ENCODE measurements around the gene LIF.

GRCh38 chr22:30196701-30197296, 49.8 kb downstream of the LIF start:
- PRO-cap, result bidirectional peak, plus-strand start at chr22:30196958, minus-strand start at chr22:30196878

GRCh38 chr22:30246322-30246981, at the start of gene LIF:
Gene LIF (minus strand): TSS chr22:30246759.
- PRO-cap, result bidirectional peak, plus-strand start at chr22:30246567, minus-strand start at chr22:30246536; unidirectional peak, minus-strand start at chr22:30246759

DNA sequence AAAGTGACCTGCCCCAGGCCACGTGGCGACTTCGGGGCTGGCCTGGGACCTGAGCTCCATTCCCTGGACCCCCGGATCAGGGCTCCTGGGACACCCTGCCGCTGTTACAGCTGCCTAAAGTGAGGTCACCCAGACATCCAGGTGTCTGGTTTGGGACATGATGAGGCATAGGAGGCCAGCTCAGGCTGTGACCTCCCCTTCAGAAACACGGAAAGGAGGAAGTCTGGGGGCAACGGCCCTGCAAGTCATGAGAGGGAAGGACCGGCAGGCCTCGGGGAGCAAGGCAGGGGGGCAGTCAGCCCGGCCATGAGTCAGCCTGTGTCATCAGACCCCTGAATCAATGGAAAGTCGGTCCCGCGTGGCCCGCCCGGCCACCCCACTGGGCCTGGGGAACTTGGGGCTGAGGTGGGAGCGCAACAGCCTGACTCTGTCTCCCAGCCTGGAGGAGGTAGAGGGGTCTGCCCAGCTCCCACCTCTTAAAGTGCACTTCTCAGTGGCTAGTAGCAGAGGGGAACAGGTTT, 3.3 kb downstream of the OSM start:
- PRO-cap, result no peak

DNA sequence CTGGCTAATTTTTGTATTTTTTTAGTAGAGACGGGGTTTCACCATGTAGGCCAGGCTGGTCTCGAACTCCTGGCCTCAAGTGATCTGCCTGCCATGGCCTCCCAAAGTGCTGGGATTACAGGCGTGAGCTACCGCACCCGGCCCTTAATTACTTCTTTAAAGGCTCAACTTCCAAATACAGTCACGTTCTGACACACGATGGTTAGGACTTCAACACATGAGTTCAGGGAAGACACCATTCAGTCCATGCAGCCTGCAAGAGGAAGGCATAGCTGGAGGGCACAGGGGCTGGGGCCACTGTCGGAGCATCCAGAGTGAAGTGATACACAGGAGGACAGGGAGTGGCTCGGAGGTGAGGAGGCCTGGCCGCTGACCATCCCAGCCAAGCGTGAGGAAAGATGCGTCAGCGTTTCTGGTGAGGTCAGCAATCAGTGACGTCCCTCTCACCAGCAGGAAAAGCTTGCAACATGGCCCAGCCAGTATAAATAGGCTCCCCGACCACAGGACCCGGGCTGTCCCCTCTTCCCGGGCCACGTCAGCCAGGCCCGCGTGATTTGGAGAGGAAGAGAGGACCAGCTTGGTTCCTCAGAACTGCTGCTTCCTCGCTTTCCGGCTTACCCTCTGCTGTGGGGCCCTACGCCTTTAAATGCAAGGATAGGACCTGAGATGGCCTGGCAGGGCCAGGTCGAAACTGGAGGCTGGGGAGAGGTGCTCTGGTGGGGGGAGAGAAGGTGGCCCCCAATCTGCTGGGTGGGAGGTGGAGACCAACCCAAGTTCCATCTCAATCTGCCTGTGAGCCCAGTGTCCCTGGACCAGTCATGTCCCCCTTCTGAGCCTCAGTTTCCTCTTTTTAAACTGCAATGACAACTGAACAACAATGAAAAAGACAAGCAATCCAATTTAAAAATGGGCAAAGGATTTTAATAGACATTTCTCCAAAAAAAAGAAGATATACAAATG, 4.2 kb upstream of the OSM start:
- PRO-cap, result no peak

GRCh38 chr22:30279372-30280040, 9.8 kb downstream of the CASTOR1 start:
- PRO-cap, result no peak

DNA sequence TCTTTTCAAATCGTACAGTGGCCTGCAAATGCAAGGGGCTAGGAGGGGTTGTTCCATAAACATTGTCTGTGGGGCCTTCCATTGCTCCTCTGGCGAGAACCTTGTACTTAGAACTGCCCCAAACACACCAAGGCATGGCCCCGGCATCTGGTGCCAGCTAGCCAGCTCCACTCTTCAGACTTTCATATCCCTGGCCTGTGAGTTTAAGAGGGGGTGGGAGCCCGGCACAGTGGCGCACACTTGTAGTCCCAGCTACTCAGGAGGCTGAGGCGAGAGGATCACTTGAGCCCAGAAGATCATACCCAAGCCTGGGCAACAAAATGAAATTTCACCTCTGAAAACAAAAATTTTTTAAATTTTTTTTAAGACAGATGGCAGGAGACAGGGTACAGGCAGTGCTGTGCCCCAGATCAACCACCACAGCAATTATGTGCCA, 8.5 kb downstream of the SF3A1 start:
- PRO-cap, result no peak

- PRO-cap, result no peak
Observed at GRCh38 chr22:30573599-30573878, 926 bp downstream of the GAL3ST1 start.

DNA sequence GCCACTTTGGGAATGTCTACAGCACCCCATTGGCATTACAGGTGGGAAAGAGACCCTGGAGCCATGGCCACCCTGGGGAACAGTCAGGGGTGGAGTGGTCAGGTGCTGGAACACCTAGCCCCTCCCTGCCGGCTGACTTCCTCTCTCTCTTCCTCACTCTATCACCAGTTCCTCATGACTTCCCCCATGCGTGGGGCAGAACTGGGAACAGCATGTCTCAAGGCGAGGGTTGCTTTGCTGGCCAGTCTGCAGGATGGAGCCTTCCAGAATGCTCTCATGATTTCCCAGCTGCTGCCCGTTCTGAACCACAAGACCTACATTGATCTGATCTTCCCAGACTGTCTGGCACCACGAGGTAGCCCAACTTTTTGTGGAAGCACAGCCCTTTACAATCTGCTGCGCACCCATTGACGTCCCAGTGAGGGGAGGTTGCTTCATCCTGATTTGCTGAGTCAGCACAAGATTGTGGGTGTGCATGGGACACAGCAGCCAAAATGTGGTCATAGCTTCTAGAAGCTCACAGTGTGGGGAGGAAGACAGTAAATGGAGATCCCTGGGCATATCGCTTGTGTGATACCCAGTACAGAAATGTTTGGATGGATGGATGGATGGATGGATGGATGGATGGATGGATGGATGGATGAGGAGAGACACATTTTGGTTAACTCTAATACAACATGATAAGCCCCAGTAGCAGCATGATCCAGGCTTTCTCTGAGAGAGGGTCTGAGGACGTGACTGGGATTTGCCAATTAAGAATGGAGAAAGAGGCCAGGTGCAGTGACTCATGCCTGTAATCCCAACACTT, 8.7 kb downstream of the TCN2 start:
- PRO-cap, result no peak

- PRO-cap, result no peak
Observed at GRCh38 chr22:30634173-30634903, 1.2 kb upstream of the SLC35E4 start.

GRCh38 chr22:30634904-30635250, 704 bp upstream of the SLC35E4 start:
- PRO-cap, result no peak

DNA sequence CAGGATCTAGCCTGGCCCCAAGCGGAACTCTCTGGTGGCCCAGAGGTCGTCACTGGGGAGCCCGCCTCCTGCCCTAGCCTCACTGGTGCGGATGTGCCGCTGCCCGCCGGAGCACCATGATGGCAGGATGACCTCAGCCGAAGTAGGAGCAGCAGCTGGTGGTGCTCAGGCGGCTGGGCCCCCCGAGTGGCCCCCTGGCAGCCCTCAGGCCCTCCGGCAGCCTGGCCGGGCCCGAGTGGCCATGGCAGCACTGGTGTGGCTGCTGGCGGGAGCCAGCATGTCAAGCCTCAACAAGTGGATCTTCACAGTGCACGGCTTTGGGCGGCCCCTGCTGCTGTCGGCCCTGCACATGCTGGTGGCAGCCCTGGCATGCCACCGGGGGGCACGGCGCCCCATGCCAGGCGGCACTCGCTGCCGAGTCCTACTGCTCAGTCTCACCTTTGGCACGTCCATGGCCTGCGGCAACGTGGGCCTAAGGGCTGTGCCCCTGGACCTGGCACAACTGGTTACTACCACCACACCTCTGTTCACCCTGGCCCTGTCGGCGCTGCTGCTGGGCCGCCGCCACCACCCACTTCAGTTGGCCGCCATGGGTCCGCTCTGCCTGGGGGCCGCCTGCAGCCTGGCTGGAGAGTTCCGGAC, 900 bp downstream of the SLC35E4 start:
- PRO-cap, result no peak

DNA sequence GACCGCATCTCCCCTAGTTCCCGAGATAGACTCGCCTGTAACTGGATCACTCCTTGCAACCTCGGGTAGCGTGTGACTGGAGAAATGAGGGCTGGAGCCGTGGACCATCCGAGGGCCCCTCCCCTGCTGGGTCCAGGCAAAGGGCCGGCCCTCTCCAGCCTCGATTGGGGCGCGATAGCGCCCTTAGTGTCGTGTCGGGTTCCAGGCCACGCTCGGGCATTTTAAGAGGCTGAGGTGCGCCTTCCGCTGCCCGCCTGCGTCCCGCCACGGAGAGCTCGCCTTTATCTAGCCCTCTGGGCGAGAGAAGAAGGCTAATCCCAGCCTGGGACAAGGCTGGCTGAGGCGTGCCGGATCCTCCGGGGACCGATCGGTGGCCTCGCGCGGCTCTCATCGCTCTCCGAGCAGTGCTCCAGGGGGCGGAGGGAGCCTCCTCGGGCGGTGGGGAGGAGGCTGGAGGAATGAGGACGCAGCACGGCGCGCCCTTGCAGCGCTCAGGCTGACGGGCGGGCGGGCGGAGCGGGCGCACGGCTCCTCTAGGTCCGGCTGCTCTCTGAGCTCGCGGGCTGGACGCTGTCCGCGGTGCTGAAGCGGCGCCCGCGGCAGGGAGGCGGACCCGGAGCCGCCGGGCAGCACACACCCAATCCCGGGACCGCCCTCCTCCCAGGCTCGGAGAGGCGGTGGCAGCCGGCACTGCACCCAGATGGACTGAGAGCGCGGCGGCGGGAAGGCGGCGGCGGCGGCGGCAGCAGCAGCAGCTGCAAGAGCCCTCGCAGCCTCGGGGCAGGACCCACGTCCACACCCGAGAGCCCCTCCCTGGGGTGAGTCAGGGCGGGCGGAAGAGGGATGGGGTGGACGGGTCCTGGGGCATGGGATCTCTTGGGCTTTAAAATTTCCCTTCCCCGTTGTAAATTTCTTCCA, 107.9 kb downstream of the OSBP2 start:
- PRO-cap, result unidirectional peak, plus-strand start at position 699 of the sequence

- PRO-cap, result no peak
Observed at GRCh38 chr22:30922103-30922899, 46.3 kb downstream of the MORC2 start.

GRCh38 chr22:30975392-30976511, 7.2 kb upstream of the MORC2 start:
- PRO-cap, result no peak

DNA sequence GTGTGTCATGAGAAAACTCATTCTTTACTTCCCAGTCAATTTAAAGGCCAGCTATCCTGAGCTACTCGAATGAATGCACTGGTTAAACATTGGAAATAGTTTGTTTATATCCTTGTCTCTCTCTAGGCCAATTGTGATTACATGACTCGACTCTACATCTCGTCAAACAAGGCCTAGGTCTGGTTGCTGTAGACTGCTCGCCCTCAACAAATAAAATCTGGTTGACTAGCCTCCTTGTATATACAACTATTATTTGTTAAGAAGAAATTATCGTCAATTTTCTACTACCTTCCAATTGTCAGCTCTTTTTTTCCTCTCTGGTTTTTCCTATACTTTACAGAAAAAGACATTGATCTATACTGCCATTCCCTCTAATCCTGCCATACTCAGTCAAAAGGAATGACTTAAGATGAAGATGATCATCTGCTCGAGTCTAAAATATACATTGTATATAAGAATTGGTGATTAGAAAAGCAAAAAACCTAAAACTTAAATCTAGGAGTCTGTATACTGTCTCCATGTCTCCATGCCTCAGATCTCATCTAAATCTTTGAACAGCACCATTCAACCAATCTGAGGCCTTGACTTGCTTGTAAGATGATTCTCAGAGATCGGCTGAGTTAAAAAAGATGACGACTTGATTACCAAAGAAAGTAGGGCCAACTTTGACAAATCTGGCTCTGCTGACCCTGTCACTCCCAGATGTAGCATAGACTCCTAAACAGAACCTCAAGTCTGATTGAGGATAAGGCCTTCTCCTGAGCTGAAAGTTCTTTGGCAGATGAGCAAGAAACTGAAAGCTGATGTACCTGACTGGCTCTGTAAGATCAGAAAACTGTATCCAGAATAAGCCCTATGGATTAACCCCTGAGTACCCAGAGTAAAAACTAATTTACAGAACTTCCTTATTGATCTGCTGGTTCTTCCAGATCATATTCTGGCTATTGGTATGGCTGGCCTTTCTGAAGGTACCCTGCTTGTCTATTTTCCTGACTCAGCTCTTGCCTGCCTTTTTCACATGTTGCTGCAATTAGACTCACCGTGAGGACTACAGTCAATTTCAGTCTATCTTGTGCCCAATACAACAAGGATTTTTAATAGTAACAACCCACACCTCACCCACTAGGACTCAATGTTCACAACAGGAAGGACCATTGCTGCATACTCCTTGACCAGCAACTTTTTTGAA, 8.5 kb upstream of the MORC2 start:
- PRO-cap, result no peak

DNA sequence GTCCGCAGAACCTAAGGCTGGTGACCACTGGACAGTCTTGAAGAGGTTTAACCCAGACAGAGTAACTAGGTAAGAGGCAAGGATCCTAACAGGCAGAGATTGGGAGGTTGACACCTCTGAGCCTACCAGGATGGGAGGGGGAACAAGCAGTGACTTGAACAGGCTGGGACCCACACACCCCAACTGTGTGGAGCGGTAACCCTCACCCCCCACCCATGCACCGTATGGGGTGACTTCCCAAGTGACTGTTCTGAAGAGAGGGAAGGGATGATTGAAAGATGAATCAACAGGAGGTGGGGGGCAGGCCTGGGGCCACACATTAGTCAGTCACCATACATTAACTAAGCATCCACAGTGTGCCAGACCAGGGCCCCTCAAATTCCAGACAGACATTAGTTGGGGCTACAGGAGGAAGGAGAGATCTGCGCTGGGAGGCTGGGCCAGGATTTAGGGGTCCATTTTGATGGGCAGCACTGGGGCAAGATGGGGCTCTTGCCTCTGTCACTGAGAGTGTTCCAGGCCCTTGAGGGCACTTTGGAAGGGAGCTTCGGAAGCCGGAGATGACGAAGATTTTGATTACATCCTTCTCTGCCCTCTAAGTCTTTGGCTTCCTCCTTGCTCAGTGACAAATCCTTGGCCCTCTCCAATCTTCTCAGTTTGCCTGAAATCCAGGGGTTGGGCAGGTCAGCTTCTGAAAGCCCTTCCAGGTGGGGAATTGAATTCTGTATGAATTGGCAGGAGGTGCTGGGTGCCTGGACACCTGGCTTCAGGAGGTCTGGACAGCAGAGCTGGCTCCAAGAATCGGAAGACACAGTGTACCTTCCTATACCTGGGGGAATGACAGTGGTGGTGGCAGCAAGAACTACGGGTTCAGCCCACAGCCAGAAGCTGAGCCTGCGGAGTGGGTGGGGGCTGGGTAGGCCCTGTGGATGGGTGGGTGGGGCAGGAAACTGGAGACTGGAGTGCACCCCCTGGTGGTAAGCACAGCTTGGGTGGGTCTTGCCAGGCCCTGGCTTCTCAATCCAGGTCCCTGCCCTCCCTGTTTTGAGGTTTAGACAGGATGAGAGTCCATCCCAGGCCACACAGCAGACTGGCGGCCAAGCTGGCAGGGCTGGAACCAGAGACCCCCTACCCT, 1.1 kb downstream of the SMTN start:
- PRO-cap, result no peak

DNA sequence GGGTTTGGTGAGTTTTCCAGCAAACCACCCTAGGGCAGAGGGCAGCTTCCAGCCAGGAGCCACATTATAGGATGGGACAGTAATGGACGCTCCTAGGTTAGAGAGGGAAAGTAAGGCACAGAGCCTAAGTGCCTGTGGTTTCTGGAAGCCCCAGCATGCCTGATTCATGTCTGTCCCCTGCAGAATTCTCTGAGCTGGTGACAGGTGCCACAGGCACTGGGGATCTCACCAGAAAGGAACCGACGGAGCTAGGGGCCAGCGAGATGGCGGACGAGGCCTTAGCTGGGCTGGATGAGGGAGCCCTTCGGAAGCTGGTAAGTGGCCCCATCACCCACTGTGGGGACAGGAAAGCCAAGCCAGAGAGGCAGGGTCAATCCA, 1.9 kb downstream of the SMTN start:
- PRO-cap, result no peak

DNA sequence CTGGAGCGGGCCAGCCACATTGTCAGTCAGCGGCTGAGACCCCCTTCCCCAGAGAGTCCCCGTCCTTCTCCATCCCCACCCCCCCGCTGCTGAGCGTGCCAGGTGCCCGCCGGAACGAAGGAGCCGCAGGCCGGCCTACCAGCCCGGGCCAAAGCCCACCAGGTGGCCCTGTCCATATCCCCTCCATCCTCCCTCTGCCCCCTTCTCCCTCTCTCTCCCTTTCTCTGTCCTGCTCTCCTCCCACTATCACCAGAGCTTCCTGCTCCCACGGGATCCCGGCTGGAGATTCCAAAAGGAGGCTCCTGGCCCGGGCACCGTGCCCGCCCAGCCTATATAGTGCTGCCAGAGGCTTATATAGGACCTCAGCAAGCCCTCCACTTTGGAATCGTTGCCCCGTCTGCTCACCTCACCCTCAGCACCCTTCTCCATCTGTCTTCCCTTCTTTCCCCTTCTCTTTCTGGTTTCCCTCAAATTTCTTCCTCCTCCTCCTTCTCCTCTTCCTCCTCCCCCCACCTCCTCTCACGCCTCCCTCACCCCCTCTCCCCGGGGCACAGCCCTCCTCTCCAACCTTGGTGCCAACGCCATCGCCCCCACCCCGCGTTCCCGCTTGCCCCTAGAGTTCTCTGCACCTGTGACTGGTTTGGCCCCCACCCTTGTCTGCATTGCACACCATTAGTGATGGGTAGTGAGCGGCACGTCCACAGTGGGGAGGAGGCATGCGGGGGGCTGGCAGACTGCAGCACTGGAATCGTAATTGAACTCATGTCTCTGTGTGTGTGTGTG, 7.2 kb downstream of the SELENOM start:
- PRO-cap, result no peak

- PRO-cap, result no peak
Observed at GRCh38 chr22:31204228-31204807, 7.8 kb upstream of the LIMK2 start.

- PRO-cap, result no peak
Observed at GRCh38 chr22:31231037-31231672, 19.1 kb downstream of the LIMK2 start.